Parotid gland (tissue), 1 donor: Measurements from ENCODE around the genes POLR2I, CAPNS1, ZNF875 and GGN.

- PRO-cap = no peak
These were observed 6.8 kb downstream of the NPHS1 start for GRCh38 chr19:35845195-35846265.

- PRO-cap = no peak
These were observed 2.0 kb upstream of the KIRREL2 start for GRCh38 chr19:35854642-35855226.

- PRO-cap = unidirectional peak, minus-strand start at chr19:35931453
These were observed 4.7 kb upstream of the LRFN3 start for GRCh38 chr19:35931135-35932283.

GRCh38 chr19:35937050-35937632 is 967 bp downstream of the LRFN3 start:
- PRO-cap = no peak

- PRO-cap = unidirectional peak, minus-strand start at chr19:36114891; unidirectional peak, minus-strand start at chr19:36114911
These were observed at the start of gene POLR2I for GRCh38 chr19:36114678-36115093. TSS of gene POLR2I (minus strand) at chr19:36114875.

DNA sequence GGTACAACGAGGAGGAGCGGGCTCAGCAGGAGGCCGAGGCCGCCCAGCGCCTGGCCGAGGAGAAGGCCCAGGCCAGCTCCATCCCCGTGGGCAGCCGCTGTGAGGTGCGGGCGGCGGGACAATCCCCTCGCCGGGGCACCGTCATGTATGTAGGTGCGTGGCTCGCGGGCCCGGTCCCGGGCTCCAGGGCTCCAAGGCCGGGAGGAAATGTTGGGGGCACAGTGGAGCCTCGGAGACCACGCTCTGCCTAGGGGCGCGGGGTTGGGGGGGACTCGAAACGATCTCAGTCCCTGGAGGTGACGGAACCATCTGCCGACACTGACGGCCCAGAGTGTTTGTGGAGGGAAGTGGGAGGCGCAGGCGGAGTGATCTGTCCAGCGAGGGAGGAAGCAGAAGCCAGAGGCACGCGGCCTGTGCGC is 6.3 kb downstream of the TBCB start:
- PRO-cap = no peak

DNA sequence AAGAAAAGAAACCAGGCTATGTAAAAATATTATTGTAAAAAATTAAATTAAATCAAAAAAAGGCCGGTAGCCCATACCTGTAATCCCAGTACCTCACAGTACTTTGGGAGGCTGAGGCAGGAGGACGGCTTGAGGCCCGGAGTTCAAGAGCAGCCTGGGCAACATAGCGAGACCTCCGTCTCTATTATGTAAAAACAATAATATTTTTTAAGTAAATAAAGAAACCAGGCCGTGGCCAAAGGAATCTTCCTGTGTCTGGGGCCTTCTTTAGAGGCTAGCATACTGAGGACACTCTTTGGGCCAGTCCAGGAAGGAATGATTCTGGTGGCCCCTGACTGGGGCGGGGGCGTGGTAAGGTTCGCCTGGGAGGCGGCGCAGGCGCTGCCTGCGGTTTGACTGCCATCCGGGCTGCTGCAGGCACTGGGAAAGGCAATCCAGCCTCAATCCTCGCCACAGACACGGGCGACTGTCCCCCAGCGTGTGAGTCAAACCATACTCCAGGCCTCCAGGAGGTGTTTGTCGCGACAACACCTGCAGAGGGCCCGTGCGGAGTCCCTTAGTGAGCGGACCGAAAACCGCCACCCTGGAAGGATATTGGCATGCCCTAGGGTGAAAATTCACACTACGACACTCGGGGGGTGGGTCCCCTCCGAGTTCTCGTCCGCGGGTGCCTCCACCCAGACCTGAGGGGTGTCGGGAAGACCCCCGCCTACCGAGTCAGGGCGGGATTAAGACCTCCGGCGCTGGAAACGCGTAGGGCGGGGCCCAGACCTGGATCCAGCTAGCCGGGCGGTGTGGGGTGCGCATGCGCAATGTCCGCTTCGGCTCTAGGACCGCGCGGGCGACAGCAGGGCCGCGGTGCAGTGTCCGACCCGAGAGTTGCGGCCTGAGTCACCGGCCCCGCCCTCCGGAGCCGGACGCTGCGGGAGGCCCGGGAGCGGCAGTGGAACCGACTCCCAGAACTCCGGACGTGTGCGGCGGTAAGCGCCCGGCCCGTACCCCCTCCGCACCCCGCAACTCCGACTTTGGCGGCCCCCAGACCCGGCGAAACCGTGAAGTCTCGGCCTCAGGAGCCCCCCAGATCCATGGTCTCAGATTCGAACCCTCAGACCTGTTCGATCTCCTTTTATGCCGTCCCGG is at the start of gene CAPNS1:
TSS of gene CAPNS1 (plus strand) at position 889 of the 1,140 bp plus-strand sequence.
- PRO-cap = unidirectional peak, plus-strand start at position 402 of the sequence; bidirectional peak, plus-strand start at position 912 of the sequence, minus-strand start at position 669 of the sequence

DNA sequence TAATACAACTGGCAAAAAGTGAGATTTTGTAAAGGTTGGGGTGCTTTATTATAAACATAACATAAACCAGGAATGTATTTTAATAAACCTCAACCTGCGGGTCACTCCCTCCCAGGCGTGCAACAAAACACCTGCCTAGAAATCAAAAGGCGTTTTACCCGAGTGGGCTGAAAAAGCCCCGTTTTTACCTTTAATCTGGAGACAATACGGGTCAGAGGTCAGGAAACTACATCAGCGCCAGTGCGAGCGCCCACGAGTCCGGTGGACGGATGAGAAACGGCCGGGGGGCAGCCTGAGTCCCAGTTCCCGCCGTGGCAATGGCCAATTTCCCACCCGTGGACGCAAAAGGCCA is 47.8 kb downstream of the ZFP14 start:
- PRO-cap = no peak

- PRO-cap = no peak
These were observed 998 bp downstream of the ZFP82 start for GRCh38 chr19:36417312-36417979.

GRCh38 chr19:36449031-36449785 is 30.8 kb upstream of the ZFP82 start:
- PRO-cap = no peak

DNA sequence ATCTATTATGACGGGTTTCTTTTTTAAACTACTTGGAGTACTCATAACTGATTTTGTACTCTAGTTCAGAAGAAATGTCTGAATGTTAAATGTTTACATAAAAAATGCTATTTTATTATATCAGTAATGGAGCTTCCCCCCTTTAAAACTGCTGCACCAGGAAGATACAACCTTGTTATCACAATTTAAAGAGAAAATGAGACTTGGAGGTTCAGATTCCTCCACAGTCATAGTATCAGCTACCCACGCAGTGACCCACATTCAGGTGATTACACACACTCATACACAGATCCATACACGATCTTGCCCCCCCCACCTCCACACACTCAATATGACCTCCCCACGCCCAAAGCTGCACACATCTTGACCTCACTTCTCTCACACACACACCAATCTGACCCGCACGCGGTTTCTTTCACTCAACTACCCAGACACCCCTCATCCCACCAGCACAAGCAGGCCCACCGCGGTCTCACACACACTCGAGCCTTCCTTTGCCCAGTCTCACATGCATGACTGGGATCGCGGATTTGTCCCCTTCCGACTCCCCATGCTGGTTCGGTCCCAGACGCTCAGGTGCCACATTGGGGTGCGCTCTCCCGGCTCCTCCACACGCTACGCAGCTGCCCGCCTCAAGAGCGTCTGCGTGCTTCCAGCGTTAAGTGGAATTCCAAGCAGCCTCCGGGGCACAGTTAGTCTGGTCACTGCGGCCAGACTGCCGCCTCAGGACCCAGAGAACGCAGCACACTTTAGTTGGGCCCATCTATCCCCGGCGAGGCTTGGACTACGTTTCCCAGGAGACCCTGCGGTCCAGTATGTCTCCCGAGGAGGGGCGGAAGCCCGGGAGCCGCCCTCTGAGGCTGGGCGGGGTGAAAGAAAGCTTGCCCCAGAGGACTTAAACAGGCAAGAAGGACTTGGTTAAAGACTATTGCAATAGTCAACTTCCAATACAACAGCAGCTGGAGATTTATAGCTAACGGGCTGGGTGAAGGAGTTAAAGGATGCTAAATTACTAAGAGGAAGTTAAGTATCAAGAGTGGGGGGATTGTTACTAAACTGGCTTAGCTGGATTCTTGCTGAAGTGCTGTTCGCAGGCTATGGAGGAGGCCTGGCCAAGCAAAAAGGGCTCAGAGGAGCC is 813 bp upstream of the ZNF345 start:
- PRO-cap = bidirectional peak, plus-strand start at position 872 of the sequence, minus-strand start at position 739 of the sequence

GRCh38 chr19:37303662-37304122 is 30.8 kb upstream of the ZNF875 start:
- PRO-cap = no peak

- PRO-cap = bidirectional peak, plus-strand start at chr19:37334649, minus-strand start at chr19:37334573
These were observed at the start of gene ZNF875 for GRCh38 chr19:37334110-37335299. TSS of gene ZNF875 (plus strand) at chr19:37334649.

DNA sequence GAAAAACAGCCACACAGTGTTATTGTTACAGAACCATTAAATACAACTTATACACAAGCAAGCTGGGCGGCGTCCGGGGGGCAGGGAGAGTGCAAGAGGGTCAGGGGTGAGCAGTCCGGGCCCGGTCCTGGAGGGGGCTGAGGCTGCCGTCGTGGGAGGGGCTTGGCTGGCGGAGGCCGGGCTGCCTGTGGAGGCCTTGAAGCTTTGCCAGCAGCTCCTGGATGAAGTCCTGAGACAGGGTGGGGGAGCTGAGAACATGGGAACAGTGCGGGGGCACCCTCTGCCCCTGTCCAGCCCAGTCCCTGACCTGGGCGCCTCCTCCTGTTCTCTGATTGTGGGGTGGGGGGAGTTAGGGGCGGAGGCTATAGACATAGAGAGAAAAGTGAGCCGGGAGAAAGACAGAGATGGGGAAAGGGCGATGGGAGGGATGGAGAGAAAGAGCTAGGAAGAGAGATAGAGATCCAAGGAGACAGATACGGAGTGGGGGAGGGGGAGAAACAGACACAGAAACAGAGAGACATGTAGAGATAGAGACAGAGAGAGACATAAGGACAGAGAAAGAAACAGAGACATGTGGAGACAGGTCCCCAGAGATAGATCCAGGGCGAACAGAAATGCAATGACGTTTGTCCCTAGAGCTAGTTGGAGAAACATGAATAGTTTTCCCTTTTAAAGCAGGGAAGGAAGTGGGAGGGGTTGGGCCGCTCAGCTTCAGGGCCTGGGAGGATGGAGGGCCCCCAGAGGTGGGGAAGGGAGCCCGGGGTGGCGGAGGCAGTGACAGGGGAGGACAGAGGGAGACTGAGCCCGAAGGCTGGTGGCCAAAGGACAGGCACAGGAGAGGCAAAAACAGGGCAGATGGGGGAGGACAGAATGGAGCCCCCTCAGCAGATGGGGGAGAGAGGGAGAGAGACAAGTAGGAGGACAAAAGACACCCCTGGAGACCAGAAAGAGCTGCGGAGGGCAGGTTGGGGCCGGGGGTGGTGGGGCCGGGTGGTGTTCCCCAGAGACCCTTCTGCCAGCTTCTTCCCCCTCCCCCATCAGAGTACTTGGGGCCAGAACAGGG is 4.6 kb downstream of the PPP1R14A start:
- PRO-cap = unidirectional peak, plus-strand start at position 251 of the sequence; bidirectional peak, plus-strand start at position 397 of the sequence, minus-strand start at position 334 of the sequence; bidirectional peak, plus-strand start at position 740 of the sequence, minus-strand start at position 644 of the sequence

DNA sequence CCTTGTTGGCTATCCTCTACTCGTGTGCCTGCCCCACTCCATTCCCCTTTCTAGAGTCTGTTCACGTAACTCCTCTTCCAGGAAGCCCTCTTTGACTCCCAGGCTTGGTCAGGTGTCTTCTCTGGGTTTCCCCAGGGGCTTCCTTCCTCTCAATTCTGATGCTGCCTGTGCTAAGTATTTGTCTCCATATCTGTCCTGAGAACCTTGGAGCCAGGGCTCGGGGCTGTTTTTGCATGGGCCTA is 781 bp upstream of the SPINT2 start:
- PRO-cap = no peak

DNA sequence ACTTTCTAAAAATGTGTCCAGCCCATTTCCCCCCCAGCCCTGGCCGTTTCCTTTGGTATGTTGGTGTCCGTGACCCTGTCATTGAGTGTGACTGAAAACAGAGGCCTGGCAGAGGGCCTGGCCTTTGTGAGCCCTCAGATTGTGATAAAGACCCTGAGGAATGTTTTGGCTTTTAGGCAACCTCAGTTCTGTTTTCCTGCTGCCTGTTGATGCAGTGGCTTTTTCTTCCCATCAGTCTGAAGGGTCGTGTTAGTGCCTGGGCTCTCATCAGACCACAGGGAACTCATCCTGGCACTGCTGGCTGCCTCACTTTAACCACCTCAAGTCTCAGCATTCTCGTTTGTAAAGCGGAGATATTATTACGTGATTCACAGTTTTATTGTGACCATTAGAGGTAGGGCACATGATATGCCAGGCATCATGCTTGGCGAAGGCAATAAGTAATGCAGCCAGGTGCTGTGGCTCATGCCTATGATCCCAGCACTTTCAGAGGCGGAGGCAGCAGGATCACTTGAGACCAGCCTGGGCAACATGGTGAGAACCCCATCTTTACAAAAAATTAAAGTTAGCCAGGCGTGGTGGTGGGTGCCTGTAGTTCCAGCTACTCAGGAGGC is 13.8 kb downstream of the SPINT2 start:
- PRO-cap = no peak

GRCh38 chr19:38290407-38291354 is 13.4 kb upstream of the C19orf33 start:
- PRO-cap = no peak

GRCh38 chr19:38352216-38352851 is 16.7 kb downstream of the CATSPERG start:
- PRO-cap = no peak

- PRO-cap = bidirectional peak, plus-strand start at chr19:38387786, minus-strand start at chr19:38387663; bidirectional peak, plus-strand start at chr19:38388191, minus-strand start at chr19:38387988
These were observed at the start of gene GGN for GRCh38 chr19:38387513-38388528. TSS of gene GGN (minus strand) at chr19:38388034.

- PRO-cap = no peak
These were observed 21.7 kb downstream of the MAP4K1 start for GRCh38 chr19:38595743-38596707.